GM19239 (cell line): ENCODE measurements around a stretch of chr4.

- RRBS = no CpG with 5 or more reads among the region's 4 CpGs
These were observed 97.2 kb upstream of the NR3C2 start for GRCh38 chr4:148539357-148539838.

DNA sequence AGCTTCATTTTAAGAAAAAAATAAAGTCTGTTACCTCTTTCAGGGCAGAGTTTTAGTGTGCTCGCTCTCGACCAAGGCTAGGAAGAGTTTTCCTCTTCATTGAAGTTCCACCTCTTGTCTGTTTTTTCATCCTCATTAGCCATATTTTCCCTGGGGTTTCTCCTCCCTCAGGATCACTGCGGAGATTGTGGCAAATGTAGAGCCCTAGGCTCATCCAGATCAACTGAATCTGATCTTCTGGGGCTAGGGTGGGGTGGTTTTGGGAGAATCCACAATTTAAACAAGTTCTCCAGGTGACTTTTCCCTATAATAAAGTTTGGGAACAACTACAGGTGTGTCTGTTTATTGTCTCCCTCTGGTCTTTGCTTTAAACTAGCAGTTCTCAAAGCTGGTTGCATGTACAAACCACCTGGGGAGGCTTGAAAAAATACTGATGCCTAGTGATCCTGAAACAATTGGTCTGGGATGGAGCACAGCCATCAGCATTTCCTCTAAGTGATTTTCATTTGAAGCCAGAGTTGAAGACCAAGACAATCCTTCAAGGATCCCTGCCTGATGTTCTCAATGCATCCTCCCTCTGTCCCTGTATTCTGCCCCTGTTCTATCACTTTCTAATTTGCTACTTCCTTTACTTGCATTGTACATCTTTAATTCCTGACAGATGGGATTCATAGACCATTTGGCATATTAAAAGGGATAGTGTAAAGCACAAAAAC lies 238.2 kb upstream of the NR3C2 start:
- RRBS = no CpG with 5 or more reads among the region's 3 CpGs

DNA sequence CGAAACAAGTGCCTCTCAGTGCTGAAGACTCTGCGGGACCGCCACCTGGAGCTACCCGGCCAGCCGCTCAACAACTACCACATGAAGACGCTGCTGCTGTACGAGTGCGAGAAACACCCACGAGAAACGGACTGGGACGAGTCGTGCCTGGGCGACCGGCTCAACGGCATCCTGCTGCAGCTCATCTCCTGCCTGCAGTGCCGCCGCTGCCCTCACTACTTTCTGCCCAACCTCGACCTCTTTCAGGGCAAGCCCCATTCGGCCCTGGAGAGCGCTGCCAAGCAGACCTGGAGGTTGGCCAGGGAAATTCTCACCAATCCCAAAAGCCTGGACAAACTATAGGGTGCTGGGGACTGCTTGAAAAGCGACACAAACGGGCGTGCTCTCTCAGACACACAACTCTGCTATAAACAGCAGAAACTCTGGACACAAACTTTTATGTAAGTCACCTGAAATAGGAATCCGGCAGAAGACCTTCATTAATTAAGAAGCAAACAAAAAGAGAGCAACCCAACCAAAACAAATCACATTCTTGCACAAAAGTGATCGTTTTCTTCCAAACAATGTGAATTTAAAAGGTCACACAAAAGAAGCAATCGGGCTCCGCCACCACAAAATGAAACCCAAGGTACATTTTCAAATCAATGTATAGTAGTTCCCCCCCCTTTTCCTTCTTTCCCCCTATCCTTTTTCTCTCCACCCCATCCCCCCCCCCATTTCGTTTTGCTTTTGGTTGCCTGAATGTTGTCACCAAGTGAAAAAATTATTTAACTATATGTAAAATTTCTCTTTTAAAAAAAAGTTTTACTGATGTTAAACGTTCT lies 2.0 kb downstream of the MAB21L2 start:
- RRBS = no CpG with 5 or more reads among the region's 29 CpGs

DNA sequence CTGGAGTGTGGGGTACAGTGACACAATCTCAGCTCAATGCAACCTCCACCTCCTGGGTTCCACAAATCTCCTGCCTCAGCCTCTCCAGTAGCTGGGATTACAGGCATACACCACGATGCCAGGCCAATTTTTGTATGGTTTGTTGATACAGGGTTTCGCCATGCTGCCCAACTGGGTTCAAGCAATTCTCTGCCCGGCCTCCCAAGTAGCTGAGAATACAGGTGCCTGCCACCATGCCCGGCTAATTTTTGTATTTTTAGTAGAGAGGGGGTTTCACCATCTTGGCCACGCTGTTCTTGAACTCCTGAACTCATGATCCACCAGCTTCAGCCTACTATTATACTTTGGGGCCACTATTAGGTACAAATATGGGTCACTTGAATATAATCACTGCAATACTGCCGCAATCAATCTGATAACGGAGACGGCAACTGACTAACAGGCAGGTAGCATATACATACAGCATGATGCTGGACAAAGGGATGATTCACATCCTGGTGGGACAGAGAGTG lies 11.1 kb downstream of the LRBA start:
- RRBS = no CpG with 5 or more reads among the region's 8 CpGs

DNA sequence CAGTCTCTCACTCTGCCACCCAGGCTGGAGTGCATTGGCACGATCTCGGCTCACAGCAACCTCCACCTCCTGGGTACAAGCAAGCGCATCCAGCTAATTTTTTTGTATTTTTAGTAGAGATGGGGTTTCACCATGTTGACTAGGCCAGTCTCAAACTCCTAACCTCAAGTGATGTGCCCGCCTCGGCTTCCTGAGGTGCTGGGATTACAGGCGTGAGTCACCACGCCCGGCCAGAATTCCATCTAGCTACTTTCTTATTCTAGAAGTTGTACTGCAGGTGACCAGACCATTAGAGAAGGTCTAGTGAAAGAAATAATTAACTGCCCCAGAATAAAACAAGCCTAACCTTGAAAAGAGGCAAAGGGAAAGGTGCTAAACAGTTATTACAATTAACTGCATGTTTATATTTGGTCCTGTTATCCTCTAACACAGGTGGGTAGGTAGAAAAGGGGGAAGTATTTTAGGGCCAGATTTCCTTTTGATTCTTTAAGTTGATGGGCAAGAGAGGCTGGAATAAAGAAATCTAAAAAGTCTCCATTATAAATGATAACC lies 2.2 kb downstream of the LRBA start:
- RRBS = no CpG with 5 or more reads among the region's 8 CpGs

DNA sequence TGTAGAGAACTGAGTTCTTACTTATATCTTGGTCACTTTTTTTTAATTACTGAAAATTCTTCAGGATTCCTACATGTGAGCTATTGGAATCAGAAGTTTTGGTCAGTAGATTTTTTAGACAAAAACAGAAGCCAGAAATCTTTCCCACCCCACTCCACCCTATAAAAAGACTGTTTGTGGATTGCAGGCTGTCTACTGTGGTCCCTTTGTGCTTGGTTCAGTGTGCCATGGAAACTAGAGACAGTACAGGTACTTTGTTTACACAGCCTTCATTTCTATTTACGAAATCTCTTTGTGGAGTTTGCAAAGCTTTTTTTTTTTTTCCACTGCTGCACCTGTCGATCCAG lies 20.1 kb upstream of the LRBA start:
- RRBS = no CpG with 5 or more reads among the region's 2 CpGs

DNA sequence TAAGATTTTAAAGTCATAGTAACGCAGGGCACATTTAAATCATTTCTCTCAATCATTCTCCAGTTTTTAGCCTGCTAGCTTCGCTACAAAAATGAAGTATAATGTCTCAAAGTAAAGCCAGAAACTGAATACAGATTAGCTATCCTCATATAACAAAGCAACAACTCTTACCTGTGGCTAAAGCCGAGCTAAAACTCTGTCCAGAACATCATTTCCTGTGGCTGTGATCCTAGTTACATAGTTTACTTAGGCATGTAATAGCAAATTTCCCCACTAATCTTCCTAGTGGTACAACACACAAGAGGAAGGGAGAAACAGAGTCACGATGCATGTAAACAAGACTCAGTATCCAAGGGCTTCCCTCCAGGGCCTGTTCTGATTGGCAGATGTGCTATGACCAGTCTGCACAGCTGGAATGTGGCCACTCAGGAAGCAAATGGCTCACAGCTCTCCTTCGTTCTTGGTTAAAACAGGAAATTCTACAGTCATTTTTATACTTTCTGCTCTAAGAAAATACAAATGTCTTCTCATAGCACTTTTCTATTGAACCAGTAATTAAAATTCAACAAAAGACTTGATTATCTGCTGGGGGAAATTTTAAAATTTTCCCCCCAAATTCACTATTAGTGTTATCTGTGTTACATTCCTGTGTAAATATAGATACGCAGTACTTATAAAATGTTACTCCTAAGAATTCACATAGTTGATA lies 49.2 kb upstream of the PRSS48 start:
- RRBS = no CpG with 5 or more reads among the region's 6 CpGs

GRCh38 chr4:151409968-151410435 lies 1.0 kb downstream of the FHIP1A start:
- RRBS = no CpG with 5 or more reads among the region's 6 CpGs

DNA sequence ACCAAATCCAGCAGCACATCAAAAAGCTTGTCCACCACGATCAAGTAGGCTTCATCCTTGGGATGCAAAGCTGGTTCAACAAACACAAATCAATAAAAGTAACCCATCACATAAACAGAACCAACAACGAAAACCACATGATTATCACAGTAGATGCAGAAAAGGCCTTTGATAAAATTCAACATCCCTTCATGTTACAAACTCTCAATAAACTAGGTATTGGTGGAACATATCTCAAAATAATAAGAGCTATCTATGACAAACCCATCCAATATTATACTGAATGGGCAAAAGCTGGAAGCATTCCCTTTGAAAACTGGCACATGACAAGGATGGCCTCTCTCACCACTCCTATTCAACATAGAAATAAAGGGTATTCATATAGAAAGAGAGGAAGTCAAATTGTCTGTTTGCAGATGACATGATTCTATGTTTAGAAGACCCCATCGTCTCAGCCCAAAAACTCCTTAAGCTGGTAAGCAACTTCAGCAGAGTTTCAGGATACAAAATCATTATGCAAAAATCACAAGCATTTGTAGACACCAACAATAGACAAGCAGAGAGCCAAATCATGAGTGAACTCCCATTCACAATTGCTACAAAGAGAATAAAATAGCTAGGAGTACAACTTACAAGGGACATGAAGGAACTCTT lies 56.8 kb downstream of the FHIP1A start:
- RRBS = no CpG with 5 or more reads among the region's 3 CpGs

DNA sequence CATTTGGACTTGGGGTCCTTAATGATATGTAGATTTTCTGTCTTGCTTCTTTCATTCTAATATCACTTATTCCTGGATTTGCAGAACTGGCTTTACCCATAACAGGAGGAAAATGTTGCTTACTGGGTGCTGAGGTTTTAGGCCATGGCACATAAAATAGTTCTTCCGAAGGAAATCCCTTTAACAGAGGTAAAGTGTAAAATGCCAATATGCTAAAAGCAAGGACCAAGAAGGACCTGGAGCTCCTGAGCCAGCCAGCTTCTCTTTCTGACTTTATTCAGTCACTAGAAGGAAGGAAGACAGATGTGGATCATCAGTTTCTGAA lies 21.0 kb upstream of the GATB start:
- RRBS = no CpG with 5 or more reads among the region's 1 CpG

GRCh38 chr4:151807060-151807817 lies 46.4 kb upstream of the GATB start:
- RRBS = no CpG with 5 or more reads among the region's 9 CpGs

DNA sequence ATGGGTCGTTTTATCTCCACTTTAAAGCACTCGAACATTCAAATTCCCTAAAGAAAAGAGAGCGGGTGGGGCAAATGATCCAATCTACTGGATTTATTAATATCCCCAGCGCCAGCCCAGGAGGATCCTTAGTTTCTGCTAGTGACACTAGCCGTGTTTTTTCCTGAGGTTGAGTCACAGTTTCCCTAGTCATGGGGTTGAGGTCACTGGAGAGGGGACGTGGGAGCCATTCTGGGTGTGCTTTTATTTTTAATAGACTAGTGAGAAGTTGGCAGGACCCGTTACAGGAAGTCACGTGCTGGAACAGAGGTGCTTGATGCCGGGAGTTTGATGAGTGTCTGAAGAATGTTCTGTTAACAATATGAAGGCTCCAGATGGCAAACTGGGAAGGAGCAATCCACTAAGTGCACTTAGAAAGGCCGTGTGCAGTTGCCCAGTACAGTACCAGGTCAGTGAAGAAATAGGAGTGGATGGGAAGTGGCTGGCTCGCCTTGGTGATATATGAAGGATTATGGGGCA lies 292.0 kb downstream of the FBXW7 start:
- RRBS = no CpG with 5 or more reads among the region's 11 CpGs

DNA sequence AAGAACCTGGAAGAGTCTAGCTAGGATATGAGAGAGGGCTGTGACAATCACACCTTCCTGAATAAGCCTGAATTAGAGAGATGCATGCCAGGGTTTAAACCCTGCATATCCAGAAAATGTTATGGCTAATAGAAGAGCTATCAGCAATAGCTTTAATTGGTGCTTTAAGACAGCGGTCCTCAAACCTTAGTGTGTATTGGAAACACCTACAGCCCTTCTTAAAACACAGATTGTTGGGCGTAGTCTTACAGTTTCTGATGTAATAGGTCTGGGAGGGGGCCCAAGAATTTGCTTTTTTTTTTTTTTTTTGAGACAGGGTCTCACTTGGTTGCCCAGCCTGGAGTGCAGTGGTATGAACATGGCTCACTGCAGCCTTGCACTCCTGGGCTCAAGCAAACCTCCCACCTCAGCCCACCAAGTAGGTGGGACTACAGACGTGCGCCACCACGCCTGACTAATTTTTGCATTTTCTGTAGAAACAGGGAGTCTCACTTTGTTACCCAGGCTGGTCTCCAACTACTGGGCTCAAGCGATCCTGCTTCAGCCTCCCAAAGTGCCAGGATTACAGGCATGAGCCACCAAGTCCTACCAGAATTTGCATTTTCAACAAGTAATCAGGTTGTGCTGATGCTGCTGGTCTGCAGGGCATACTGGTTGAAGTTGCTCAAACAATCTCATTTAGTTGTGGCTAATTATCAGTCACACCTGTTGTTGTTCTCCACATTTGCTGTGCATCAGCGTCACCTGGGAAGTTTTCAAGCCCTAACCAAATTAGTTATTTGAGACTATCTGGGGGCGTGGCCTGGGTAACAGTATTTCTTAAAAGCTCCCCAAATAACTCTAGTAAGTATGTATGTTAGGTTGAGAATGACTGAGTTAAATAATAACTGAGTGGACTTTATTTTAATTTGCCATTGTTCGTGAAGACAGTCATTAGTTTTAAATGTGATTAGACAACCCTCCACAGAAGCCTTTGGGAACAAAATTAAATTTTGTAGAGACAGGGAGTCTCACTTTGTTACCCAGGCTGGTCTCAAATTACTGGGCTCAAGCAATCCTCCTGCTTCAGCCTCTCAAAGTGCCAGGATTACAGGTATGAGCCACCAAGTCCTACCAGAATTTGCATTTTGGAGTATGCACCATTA lies 13.9 kb downstream of the TMEM154 start:
- RRBS = no CpG with 5 or more reads among the region's 9 CpGs

DNA sequence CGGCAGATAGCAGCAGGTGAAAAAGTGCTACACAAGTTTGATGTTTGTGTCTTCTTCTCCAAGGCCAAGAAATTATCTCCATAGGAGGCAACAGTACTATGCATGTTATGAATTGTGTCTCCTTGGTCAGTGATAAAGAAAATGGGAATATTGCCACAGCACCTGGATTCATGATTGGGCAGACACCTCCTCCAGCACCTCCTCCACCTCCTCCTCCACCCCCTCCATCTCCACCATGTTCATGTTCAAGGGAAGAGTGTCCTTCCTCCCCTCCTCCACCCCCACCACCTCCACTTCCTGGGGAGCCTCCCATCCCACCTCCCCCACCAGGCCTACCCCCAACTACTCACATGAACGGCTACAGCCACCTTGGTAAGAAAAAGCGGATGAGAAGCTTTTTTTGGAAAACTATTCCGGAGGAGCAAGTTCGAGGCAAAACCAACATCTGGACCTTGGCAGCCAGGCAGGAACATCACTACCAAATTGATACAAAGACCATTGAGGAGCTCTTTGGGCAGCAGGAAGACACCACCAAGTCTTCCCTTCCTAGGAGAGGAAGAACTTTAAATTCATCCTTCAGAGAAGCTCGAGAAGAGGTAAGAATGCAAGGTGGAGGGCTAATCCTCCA lies 7.0 kb downstream of the FHDC1 start:
- RRBS = no CpG with 5 or more reads among the region's 6 CpGs

- RRBS = no CpG with 5 or more reads among the region's 14 CpGs
These were observed 20.6 kb downstream of the FHDC1 start for GRCh38 chr4:152956541-152957210.

DNA sequence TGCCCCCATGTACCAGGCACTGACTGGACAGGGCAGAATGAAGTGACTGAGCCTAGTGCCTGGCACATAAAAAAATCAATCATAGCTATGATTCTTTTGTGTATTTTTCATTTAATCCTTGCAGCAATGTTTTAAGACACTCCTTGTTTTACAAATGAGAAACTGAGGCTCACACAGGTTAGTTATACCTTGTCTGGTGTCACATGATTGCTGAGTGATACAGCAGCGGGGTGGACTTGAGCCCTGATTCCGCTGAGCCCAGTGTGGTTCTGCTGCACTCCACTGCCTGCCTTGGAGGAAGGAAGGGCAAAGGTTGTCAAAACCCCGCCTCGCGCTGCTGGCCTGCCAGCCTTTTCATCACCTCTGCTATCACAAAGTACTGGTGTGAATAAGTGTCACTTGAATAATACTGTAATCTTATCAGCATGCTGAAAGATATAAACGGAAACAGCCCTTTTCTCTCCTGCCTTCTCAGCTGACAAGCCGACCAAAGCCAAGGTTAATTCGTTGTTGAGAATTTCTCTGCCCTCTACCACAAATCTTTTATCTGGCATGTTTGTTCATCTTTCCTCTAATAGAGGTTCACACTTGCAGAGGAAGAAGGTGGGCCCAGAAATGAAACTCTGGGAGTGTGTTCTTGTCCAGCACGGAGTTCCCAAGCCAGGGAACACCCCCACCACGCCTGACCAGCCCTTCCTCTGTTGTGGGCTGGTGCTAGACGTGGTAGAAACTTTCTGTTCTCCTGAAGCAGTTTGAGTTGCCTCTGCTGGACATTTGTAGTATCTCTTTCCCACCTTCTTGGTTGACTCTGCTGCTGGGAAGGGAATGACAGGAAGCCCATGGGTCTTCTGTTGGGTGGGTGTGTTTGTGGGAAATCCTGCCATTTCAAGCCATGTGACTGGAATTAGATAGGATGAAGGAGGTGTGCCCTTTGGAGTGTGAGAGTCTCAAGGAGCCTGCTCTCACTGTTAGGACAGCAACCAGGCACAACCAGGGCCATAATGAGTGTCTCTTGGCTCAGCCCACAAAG lies 21.4 kb downstream of the FHDC1 start:
- RRBS = no CpG with 5 or more reads among the region's 11 CpGs

GRCh38 chr4:152995906-152996657 lies 60.0 kb downstream of the FHDC1 start:
- RRBS = no CpG with 5 or more reads among the region's 14 CpGs

GRCh38 chr4:153152793-153154034 lies 51.0 kb upstream of the TRIM2 start:
- RRBS = 2% methylated on average over 20 of the region's 88 CpGs

DNA sequence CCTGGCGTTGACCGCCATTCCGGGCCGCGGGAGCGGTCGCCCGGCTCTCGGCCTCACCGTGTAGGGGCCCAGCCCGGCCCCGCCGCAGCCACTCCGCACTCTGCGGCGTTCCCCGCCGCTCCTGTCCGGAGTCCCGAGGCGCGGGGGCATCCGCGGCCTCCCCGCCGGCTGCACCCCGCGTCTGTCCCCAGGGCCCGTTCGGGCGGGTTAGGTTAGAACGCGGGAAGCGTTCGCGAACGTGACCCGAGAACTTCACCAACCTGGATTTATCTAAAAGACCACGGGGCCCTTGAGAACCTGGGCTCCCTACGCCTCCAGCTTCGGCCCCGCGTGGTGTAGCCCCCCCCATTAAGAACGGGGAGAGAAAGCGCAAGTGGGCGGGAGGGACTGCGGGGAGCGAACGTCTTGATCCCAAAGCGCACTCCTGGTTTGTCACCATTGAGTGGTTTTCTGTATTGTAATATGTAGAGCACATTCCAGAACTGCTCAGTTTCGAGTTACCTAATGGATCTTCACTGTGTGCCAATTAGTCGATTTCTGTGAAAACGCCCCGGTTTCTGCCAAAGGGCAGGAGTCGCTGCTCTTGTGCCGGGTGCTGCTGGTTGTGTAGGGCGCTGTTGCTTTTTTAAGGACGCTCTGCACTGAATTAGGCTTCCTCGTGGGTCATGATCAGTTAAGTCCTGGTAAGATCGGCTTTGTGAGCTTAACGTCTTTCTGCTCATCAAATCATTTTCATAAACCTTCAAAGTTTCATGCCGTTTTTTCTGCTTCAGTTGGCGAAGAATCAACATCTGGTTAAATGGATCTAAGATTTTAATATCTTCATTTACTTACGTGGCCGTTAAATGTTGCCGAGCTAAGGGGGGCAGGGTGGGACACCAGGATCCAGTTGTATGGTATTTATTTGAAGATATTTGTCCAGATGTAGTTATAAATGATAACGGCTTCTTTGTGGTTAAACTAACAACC lies 620 bp downstream of the MND1 start:
- RRBS = 1% methylated on average over 16 of the region's 67 CpGs